Temporal lobe (tissue), 2 donors: ENCODE data around the gene UBXN7.

- RAMPAGE, long total RNA, result no peak
Observed at GRCh38 chr3:195094079-195094584, 176.8 kb downstream of the XXYLT1 start.

DNA sequence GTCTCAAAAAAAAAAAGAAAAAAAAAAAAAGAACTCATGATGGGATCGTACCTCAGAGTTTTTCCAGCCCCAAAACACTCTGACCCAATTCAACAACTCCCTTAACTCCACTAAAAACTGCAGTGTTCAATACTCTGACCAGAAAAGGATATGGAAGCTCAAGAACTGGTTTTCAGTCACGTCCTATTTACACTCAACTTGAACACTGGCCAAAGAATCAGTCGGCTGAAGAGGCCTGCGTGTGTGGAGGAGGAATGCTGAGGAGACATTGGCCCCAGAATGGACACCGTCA, 91.7 kb downstream of the XXYLT1 start:
- RAMPAGE, long total RNA, result no peak

GRCh38 chr3:195252936-195253633, 17.9 kb downstream of the XXYLT1 start:
- RAMPAGE, long total RNA, result no peak

GRCh38 chr3:195555205-195555601, 12.1 kb upstream of the PPP1R2 start:
- RAMPAGE, long total RNA, result no peak

GRCh38 chr3:195635425-195635742, 51.6 kb upstream of the APOD start:
- RAMPAGE, long total RNA, result no peak

- RAMPAGE, long total RNA, result no peak
Observed at GRCh38 chr3:195805300-195805638, 6.5 kb downstream of the MUC4 start.

- RAMPAGE, long total RNA, result no peak
Observed at GRCh38 chr3:195870485-195870879, 37.9 kb downstream of the TNK2 start.

GRCh38 chr3:195884646-195885724, 23.4 kb downstream of the TNK2 start:
- RAMPAGE, long total RNA, result no peak

- RAMPAGE, long total RNA, result no peak
Observed at GRCh38 chr3:195895015-195895781, 13.2 kb downstream of the TNK2 start.

DNA sequence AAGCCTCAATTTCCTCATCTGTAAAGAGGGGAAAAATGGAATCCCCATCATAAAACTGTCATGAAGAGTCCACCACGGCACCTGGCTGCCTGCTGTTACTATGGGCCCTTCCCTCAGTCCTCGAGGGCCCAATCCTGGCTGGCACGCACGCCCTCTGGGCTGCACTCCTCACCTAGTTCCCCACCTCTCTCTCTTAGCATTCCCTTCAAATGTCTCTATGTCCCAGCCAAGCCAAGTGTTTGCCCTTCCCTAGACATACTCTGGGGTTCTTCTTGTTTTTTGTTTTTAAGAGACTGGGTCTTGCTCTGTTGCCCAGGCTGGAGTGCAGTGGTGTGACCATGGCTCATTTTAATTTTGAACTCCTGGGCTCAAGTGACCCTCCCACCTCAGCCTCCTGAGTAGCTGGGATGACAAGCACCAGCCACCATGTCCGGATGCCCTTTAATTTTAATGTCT, 10.0 kb downstream of the TNK2 start:
- RAMPAGE, long total RNA, result no peak

GRCh38 chr3:195941699-195942611, 33.6 kb upstream of the TNK2 start:
- RAMPAGE, long total RNA, result no peak

- RAMPAGE, long total RNA, result no peak
Observed at GRCh38 chr3:195942718-195943244, 34.4 kb upstream of the TNK2 start.

DNA sequence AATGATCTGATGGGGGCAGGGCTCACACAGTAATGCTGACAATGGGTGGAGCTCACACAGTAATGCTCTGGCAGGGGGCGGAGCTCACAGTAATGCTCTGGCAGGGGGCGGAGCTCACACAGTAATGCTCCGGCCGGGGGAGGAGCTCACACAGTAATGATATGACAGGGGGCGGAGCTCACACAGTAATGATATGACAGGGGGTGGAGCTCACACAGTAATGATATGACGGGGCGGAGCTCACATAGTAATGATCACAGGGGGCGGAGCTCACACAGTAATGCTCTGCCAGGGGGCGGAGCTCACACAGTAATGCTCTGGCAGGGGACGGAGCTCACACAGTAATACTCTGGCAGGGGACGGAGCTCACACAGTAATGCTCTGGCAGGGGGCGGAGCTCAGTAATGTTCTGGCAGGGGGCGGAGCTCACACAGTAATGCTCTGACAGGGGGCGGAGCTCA, 53.1 kb upstream of the TNK2 start:
- RAMPAGE, long total RNA, result no peak

DNA sequence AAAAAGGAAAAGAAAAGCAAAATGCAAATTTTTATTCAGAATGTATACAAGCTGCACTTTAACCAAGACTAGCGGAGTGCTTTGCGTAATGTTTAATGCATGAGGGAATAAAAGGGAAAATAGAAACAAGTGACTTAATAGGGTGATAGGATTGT, 543 bp upstream of the TFRC start:
- RAMPAGE, long total RNA, result no peak

- RAMPAGE, long total RNA, result no peak
Observed at GRCh38 chr3:196159817-196160359, 51.3 kb downstream of the ZDHHC19 start.

DNA sequence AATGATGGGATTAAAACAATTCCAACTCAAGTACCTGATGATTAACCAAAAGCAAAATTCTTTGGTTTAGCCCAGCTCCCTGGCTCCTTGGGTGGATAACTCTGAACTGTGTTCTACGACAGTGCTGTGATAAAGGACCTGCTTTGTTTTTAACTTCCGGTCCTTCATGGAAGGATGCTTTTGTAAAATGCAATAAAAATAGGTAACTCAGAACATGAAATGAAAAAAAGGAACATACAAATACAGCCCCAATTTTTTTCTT, 4.7 kb upstream of the PCYT1A start:
- RAMPAGE, long total RNA, result no peak

- RAMPAGE, long total RNA, result no peak
Observed at GRCh38 chr3:196343061-196343511, 4.9 kb upstream of the TM4SF19 start.

- RAMPAGE, long total RNA, result no peak
Observed at GRCh38 chr3:196355493-196356221, 17.5 kb upstream of the TM4SF19 start.

DNA sequence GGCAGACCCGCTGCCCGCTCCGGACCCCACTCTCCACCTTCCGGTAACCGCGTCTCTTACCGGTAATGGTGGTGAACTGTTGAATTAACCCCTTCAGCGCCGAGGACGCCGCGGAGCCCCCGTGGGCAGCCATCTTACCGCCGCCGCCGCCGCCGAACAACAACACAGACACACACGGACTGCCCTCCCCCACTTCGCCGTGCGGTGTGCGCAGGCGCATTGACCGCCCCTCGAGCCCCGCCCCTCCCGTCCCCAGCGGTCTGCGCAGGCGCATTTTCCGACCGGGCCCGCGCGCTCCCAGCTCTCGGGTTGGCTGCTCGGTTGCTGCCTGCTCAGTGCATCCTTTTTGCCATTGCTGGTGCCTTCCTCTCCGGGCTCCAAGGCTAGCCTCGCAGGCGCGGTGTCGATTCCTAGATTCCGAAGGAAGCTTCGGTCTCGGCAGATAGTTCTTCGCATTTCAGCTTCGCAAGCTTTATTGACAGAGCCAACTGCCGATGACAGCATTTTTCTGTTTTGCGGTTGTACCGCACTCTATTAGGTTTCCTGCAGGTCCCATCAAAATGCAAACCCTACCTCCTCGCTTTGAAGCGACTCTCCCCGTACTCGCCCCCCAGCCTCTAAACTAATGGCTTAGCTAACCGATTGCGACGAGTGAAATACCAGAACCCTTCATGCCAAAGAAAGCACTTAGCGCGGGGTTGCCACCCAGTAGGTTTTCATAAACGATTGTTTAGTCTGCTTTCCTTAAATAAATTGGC, at the start of gene UBXN7:
TSS of gene UBXN7 (minus strand) at position 161 of the 758 bp plus-strand sequence.
- RAMPAGE, long total RNA, result start-site peak on the minus strand centred at position 153 of the sequence, 17 bp wide, 525 and 116 reads in 2 replicates

- RAMPAGE, long total RNA, result no peak
Observed at GRCh38 chr3:196496166-196496846, 7.3 kb downstream of the RNF168 start.